Foreskin keratinocyte (primary cell): ENCODE results near the genes CXCR4, SPOPL and ARHGAP15.

GRCh38 chr2:135602468-135602955, 71.2 kb downstream of the R3HDM1 start:
- RAMPAGE, total RNA, result no peak

GRCh38 chr2:135635574-135636557, 104.6 kb downstream of the R3HDM1 start:
- RAMPAGE, total RNA, result no peak

DNA sequence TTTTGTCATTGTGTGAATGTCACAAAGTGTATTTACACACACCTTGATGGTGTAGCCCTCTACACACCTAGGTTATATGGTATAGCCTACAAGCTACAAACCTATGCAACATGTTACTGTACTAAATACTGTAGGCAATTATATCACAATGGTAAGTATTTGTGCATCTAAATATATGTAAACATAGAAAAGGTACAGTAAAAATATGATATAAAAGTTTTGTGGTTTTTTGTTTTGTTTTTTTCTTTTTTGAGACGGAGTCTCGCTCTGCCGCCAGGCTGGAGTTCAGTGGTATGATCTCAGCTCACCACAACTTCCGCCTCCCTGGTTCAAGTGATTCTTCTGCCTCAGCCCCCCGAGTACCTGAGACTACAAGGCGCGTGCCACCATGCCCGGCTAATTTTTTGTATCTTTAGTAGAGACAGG, 83.7 kb upstream of the UBXN4 start:
- RAMPAGE, total RNA, result no peak

- RAMPAGE, total RNA, result no peak
These were observed 965 bp downstream of the UBXN4 start for GRCh38 chr2:135742741-135742898.

DNA sequence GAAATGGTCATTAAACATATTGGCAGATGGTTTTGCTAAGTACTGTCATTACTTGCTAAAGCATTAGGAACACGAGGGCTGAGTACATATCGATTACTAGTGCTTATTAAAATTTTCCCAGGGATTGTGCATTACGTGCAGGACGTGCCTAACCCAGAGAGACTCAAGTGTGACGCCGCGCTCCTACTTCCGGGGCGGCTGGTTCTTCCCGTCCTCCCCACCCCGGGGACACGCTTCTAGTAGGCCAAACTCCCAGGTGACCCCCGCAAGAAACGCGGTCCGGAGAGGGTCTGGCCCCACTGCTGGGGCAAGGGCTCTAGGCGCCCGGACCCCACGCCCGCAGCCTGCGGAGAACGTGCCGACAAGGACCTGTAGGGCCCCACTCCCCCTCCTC, 484 bp downstream of the DARS1 start:
- RAMPAGE, total RNA, result no peak

- RAMPAGE, total RNA, result no peak
These were observed 65.6 kb downstream of the CXCR4 start for GRCh38 chr2:136052324-136052771.

DNA sequence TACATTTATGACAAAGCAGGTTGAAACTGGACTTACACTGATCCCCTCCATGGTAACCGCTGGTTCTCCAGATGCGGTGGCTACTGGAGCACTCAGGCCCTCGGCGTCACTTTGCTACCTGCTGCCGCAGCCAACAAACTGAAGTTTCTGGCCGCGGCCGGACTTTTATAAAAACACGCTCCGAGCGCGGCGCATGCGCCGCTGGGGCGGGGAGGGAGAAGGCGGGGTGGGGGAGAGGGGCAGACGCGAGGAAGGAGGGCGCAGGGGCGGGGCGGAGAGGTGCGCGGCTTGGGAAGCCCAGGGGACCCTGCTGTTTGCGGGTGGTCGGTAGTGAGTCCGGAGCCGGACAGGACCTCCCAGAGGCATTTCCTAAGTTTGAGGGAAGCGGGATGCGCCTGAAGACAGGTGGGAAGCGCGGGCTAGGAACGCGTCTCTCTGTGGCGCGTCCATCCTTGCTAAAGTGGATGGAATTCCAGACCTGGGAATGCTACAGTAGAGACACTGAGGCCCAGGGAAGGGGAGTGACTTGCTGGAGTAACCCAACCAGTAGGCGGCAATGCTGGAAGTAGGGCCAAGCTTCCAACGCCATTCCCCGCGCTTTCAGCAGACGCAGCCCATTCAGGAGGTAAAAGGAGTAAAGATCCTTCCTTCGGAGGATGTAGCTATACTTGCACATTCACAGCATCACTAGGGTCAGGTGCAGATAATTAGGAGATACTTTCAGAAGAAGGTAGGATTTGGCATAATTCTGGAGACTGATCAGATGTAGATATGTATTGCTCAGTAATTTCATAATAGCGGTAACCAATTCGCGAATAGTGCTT, at the start of gene CXCR4:
TSS of gene CXCR4 (minus strand) at position 140 of the 824 bp plus-strand sequence.
- RAMPAGE, total RNA, result no peak

DNA sequence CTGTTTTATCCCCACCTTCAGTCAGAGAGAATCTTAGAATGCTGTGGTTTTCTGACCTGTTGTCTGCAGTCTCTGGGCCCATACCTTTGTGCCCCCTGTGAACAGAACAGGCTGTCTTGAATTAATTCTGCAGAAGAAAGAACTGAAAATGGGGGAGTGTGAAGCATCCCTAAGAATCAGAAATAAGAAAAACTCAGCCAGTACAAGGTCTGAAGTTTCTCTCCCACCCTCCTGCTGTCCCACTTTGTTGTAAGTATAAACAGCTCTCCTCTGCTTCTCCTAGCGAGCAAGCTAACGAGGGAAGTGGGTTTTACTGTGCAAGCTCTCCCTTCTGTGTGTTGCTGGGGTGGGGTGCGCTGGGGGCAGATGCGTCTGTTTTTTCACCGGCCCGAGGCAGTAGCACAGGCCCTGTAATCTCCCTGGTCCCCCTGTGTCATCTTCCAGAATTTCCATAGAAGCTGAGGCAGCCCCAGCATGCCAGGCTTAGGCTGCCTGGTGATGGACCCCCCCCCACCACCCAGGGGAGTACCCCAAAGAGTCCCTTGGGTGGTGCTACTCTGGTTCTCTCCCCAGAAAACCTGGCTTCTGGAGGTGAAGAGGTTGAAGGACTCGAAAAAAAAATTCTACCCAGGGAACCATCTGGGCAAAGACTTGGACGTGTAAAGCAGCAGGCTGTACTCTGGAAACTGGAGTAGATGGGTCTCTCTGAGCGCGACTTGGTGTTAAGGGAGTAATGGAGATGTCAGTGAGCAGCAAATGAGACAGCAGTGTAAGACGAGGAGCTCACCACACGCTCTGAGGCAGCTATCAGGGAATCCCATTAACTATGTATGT, 9.5 kb upstream of the CXCR4 start:
- RAMPAGE, total RNA, result no peak

GRCh38 chr2:136389674-136390466, 271.9 kb upstream of the CXCR4 start:
- RAMPAGE, total RNA, result no peak

DNA sequence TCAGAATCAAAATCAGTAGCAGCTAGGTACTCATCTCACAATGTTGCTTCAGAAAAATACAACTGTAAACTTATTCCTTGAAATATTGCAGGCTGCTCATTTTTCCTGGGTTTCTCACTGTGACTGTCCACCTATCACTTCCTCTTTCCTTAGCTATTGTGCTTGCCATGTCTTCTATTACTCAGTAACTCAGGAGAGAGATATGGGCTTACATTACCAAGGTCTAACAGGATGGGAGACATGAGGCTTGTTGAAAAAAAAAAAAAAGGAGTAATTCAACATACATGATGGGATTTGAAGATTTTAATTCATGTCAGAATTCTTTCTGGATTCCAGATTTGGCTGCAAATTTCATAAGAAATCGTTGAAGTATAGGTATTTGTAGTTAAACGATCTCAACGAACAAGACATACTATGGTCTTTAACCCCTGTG, 16.9 kb upstream of the HNMT start:
- RAMPAGE, total RNA, result no peak

DNA sequence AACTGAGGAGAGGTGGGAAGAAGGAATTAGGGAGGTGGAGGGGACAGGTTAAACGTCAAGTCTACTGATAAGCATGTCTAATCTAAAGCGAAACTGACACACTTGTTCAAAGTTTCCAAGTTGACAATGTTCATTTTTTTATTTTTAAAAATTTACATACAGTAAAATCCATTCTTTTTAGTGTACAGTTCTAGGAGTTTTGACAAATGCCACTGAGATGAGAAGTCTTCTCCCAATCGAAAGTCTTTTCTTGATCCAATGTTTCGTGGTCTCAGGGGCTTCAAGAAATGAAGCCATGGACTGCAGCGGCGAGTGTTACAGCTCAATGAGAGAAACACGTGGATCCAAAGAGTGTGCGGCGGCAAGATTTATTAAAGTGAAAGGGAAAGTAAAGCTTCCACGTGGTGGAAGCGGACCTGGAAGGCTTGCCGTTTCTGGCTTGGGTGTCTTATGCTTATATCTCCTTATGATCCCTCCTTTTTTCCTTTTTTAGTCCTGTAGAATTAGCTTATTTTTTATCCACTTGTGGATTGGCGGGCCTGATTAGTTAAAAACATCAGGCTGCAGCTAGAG, 11.9 kb upstream of the HNMT start:
- RAMPAGE, total RNA, result no peak

- RAMPAGE, total RNA, result no peak
These were observed 105.7 kb upstream of the SPOPL start for GRCh38 chr2:138395853-138396225.

GRCh38 chr2:138501331-138502394, at the start of gene SPOPL:
TSS of gene SPOPL (plus strand) at chr2:138501770.
- RAMPAGE, total RNA, result start-site peak on the plus strand at chr2:138501926-138501994, 20 and 33 reads in 2 replicates

GRCh38 chr2:138567789-138568789, 66.5 kb downstream of the SPOPL start:
- RAMPAGE, total RNA, result no peak

DNA sequence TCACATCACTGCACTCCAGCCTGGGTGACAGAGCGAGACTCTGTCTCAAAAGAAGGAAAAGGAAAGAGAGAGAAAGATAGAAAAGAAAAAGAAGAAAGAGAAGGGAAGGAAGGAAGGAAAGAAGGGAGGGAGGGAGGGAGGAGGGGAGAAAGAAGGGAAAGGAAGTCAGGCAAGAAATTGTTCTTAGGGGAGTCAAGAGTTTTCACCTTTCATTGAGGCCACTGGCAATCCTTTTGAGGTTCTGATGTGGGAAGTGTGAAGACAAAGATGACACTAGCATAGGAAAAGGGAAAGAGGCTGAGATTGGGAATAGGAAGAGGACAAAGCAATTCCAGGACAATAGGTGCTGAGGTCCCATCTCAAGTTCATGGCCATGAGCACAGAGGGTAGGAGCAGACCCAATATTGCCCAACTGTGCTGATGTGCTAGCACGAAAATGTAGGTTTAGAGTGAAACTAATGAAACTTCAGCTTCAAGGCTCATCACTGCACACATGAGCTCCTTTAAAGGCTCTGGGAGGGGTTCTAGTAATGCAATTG, 83.2 kb downstream of the SPOPL start:
- RAMPAGE, total RNA, result no peak

- RAMPAGE, total RNA, result no peak
These were observed 160.9 kb upstream of the KYNU start for GRCh38 chr2:142716417-142717113.

DNA sequence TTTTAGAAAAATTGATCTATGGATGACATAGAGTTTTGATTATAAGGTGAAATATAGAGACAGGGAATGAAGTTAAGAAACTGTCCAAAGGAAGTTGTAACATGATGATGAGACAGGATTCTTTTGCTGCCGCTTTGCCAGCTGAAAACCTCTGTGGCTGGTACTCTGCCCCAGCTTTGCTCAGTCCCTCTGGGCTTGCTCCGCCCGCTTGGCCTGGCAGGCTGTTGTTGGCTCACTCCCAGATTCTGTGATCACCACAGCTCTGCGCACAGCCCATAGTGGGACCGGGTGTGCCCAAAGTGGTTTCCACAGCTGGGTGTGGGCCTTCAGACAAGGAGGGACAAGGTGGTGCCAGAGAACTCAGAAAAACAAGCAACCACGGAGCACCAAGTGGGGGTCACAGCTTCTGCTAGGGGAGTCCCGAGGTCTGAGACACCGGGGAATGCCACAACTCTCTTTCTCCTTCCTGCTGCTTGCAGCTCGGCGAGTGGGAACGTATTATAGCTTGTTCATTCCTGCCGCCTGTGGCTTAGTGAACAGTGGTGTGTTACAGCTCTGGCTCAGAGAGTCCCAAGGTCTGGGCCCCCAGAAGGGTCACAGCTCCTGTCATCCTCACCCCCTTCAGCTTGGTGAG, 9.2 kb upstream of the KYNU start:
- RAMPAGE, total RNA, result no peak

DNA sequence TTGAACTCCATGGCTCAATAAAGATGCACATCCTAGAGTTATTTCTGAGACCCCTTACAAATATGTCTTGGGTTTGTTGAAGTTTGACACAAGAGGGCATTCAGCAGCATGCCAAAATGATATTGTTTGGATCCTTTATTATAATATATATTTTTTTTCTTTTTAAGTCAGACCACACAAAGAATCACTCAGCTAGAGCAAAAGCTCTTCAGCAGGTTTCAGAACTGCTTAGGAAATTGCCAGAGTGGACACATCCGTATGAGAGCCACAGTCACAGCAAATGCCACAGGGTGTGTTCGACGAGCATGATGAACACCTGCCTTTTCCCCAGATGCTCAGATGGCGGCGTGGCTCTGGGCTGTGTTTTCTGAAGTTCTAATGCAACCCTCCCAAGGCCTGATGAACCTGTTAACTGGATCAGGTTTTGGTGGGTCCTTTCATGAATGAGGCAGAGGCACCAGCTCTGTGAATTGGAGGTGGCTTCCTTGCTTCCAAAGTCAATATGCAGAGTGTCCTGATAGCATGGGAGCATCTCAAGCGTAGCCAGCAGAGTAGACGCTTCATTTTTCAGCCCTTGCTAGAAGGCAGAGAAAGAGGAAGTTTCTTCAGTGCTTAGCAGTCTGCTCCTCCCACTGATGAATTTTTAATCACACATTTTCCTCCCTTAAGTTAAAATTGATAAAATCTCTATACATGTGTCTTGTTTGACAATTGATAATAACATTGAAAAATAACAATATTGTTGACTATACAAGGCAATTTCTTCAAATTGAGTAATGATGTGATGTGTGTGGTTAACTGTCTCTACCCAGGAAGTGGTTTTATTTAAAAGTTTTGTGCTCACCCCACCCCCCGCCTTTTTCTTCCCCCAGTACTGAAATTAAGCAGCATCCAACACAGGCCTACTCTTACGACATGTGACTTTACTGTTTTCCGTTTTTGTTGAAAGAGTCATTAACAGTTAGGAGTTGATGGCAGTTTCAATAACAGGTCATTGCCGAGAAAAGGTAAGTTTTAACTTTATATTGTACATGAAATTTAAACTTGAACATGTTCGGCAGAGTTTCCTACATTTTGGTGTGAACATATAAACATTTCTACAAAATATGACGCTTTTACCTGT, at the start of gene ARHGAP15:
TSS of gene ARHGAP15 (plus strand) at position 960 of the 1,123 bp plus-strand sequence.
- RAMPAGE, total RNA, result no peak

- RAMPAGE, total RNA, result no peak
These were observed 129.2 kb downstream of the ARHGAP15 start for GRCh38 chr2:143258094-143259103.

GRCh38 chr2:144097607-144098389, 234.5 kb downstream of the GTDC1 start:
- RAMPAGE, total RNA, result no peak